ENCODE results near the genes WASL and FLNC.

- PRO-cap, 3 experiments: peak in 3 of 3 experiments; most common plus-strand start chr7:123748409 (in 1); most common minus-strand start chr7:123749001 (in 3)
- RAMPAGE, long total RNA: no peak
Observed at GRCh38 chr7:123748285-123749117, at the start of gene WASL. TSS of gene WASL (minus strand) at chr7:123749003.

GRCh38 chr7:123750256-123750657, 1.5 kb upstream of the WASL start:
- PRO-cap, 3 experiments: no peak in any of the 3 experiments
- RAMPAGE, long total RNA: no peak

- PRO-cap, 3 experiments: no peak in any of the 3 experiments
- RAMPAGE, long total RNA: no peak
Observed at GRCh38 chr7:125034062-125034398, 104.4 kb upstream of the POT1 start.

DNA sequence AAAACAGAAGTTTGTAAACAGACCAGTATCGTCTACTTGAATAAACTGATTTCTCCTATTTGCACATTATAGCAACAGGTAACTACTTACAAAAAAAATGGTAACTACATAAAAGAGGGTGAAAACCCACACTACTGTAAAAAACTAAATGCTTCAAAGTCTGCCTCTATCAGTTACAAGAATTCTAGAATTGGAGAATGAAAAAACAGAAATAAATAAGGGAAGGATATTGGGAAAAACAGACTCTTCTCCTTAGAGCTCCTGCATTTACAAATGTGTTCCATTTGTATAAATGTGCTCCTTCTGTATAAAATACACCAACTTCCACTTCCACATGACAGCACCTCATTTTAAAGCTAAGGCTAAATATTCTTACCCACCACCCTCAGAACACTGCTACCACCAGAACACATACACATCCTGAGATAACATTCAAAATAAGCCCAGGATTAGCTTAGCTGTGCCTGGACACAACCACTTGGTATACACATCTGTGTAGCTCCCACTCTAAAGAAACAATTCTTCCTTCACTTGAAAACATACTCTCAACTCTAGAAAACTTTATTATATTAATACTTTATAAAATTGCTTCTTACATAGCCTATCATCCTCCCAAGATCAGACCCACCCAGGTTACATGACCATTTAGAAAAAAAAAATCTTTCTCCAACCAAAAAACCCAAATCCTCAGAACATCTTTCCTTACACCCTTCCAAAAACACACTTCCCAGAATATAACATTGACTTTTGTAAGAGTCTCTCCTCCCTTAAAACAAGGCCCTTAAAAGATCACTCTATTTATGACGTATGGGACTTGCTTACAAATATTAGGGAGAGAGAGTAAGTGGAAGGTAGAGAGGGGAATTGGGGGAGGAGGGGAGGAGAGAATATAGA, 3.9 kb downstream of the ZNF800 start:
- PRO-cap, 3 experiments: no peak in any of the 3 experiments
- RAMPAGE, long total RNA: no peak

DNA sequence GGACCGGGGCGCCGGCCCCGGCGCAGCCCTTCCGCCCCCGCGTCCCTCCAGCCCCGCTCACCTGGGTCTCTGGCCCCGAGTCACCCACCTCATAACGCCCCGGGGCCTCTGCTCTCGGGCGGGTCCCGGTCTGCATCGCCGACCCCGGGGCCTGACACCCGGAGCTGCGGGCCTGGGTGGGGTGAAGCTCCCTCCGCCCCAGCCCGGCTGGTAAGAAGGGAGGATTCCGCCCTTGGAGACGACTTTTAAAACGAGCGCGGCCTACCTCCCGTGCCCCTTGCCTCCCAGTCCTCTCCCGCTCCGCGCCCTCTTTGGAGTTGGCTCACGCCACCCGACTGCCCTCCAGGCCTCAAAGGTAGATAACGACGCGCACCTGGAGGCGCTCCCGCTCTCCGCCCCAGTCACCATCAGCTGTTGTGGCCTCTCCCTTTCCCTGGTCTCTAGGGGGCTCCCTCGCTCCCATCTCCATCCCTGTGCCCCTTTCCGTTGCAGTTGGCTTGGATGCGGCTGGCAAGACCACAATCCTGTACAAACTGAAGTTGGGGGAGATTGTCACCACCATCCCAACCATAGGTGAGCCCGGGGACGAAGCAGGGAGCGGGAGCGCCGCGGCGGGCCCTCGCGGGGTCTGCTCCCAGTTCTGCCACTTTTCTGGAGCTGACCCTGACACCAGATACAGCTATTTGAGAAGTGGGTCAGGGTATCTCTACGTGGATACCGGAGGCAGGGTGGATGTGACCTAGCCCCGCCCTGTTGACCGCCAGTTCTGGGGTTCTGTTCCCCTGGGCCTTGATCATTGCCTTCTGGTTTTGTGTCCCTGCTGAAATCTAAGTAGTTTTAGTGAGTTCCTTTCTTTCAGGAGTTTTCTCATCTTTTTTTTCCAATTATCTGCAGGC, 628 bp downstream of the ARF5 start:
- PRO-cap, 3 experiments: peak in 3 of 3 experiments; most common plus-strand start position 558 of the sequence (in 1); most common minus-strand start position 416 of the sequence (in 2)
- RAMPAGE, long total RNA: no peak

- PRO-cap, 3 experiments: no peak in any of the 3 experiments
- RAMPAGE, long total RNA: no peak
Observed at GRCh38 chr7:128121547-128121991, 90.3 kb upstream of the LRRC4 start.

GRCh38 chr7:128400224-128400723, 9.5 kb downstream of the IMPDH1 start:
- PRO-cap, 3 experiments: no peak in any of the 3 experiments
- RAMPAGE, long total RNA: no peak

- PRO-cap, 3 experiments: no peak in any of the 3 experiments
- RAMPAGE, long total RNA: no peak
Observed at GRCh38 chr7:128829851-128830262, 349 bp upstream of the FLNC start.

GRCh38 chr7:128830263-128831161, at the start of gene FLNC:
TSS of gene FLNC (plus strand) at chr7:128830406.
- PRO-cap, 3 experiments: no peak in any of the 3 experiments
- RAMPAGE, long total RNA: no peak

- PRO-cap, 3 experiments: no peak in any of the 3 experiments
- RAMPAGE, long total RNA: no peak
Observed at GRCh38 chr7:128843055-128843581, 12.9 kb downstream of the FLNC start.

DNA sequence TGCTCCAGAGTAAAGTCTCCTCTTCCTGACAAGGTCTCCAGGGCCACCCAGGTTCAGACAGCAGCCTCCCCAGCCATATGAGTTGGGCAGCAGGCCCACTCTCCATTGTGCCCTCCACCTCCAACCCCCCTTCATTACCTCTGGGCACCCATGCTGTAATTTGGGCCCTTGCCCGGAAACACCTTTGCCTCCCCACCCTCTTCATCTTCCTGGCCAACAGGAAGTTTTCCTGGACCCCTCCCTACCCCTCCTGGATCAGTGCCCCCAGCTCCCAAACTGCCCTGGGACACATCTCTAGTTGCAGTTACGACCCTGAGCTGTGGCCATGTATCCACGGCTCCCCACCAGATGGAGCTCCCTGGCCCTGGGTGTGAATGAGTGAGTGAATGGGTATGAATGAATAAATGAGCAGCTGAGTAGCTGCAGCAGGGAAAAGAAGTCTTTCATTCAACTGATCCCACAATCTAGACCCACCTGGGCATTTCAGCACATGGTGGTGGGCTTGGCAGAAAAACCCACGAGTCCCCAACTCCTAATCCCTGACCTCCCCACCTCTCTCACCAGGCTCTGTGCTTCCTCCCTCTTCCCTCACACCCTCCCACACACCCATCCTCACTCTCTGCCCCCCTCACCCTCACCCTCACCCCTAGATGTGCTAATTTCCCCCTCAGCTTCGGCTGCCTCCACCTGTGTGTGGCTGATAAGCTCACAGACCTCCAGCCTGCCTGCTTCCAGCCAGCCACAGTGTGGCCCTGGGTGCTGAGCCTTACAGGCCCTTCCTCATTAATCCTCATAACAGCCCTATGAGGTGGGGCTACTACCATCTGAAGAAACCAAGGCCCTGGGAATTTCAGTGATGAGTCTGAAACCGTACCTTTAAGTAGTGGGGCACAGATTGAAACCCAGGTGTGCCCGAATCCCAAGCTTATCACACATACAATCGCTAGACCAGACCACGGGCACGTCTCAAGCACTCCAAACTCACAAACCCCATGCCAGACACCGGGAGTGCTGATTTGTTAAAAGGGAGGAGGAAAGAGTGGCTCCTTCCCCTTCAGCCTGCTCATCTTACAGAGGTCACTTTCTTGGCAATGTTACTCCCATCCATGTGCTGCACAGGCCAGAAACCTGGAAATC, 2.4 kb upstream of the ATP6V1F start:
- PRO-cap, 3 experiments: no peak in any of the 3 experiments
- RAMPAGE, long total RNA: no peak

DNA sequence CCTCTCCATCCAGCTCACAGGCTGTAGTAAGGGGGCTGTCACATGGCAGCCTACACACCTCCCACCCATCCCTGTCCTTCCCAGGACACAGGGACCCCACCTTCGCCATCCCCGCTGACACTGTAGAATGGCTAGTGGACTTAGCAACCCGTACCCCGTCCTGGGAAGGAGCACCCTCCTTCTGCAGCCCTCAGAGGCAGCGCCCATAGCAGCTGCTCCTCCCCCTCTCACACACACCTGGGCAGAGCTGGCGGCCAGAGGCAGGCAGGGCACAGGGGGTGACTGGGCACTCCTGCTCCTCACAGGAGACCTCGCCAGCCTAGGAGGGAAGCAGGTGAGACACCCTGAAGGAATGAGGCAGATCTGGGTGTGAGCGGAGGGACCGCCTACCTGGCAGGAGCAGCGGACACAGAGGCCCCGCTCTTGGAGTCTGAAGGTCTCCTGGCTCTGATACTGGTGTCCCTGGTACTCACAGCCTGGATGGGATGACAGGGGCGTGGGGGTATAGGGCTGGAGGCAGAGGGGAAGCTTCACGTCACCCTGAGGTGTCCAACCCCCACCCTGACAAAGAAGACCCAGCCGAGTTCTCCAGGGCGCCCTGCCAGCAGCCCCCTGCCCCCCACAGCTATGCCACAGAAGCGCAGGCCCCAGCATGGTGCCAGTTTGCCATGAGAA, 17.4 kb downstream of the KCP start:
- PRO-cap, 3 experiments: no peak in any of the 3 experiments
- RAMPAGE, long total RNA: no peak

DNA sequence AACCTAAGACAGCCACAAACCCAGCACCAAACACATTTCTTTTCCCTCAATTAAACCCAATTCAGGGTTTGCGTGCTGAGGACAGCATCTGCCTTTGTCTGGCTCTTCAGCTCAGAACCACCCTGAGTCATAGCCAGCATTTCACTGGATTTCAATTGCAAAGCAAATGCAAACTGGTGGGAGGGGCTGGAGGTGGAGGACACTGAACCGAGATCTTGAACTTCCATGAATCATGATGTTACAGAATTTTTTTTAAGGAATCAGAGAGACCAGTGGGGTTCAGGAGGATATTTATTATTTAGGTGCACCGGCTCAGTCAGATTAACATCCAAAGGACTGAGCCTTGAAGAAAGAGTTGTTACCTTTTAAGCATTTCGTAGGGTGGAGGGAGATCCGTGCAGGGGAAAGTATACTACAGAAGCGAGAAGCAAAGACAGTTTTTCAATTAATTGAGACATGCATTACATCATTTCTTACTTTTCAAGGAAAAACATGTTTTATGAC, 12.1 kb upstream of the TNPO3 start:
- PRO-cap, 3 experiments: no peak in any of the 3 experiments
- RAMPAGE, long total RNA: no peak

DNA sequence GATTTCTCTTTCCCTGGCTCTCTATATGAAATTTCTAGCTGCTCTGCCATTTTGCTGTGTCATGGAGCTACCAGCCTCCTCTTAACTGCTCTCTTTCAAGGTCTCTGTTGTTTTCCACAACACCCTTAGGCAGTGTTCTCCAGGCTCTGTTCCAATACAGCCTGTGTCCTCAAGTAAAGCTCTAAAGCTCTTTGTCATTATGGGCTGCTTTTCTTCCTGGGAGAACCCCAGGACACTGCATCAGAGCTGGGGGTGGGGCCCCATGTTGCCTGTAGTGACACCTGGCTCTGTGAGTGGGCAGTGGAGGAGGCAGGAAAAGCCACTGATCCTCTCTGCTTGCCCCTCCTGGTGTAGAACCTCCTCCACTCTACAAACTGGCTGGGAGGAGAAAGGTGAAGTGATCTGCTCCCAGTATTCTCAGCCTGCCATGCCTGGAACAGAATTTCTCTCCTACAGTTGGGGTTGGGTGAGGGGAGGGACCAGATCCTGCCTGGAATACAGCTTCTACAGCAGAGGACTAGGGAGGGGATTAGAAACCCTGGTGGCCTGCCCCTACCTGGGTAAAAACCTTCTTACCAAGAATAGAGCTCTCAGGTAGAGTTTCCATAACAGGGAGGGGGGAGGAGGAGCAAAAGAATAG, 33.8 kb upstream of the TSPAN33 start:
- PRO-cap, 3 experiments: no peak in any of the 3 experiments
- RAMPAGE, long total RNA: no peak

DNA sequence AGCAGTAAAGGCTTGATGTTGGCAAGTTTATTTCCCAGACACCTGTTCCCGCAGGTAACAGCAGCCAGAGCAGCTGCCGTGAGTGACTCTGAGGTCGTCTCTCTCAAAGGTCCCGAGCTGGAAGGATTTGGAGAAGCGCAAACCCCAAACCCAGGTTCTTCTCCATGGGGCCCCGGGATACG, 490 bp upstream of the SMO start:
- PRO-cap, 3 experiments: no peak in any of the 3 experiments
- RAMPAGE, long total RNA: no peak

GRCh38 chr7:129367574-129368659, 66.3 kb upstream of the STRIP2 start:
- PRO-cap, 3 experiments: peak in 1 of 3 experiments; most common plus-strand start chr7:129368104 (in 1)
- RAMPAGE, long total RNA: no peak

DNA sequence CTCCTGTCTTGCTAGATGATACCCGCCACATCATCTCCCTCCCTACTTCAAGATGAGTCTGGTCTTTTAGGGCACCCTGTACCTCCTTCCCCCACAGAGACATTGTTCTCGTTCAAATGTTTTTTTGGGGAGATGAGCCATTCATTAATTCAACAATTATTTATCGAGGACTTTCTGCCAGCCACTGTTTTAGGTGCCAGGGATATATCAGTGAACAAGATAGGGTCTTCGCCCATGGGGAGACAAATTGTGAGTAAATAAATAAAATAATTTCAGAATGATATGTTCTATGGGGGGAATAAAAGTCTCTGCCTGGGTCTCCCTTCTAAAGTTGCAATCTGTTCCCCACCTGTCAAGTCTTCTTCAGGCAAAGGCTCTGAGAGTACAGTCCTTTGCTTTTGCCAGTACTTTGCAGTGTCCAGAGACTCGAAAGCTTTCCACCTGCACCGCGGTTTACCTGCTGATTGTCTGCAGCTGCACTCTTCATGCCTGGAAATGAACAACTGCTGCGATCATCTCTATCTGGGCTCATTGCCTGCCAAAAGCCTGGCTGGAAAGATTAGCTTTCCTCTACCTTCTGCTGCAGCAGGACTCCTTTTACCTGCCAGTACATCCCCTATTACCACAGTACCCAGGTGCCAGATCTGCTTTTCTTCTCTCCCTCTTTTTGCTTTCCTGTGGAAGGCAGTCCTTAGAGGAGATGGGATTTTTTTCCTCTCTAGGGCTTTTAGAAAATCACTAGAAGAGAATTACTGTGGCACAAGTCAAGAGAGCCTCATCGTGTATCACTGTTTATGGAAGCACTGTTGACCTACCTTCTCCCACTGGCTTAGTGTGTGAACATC, 2.0 kb downstream of the STRIP2 start:
- PRO-cap, 3 experiments: peak in 1 of 3 experiments; most common minus-strand start position 470 of the sequence (in 1)
- RAMPAGE, long total RNA: no peak

GRCh38 chr7:129826592-129826928, 126.2 kb downstream of the UBE2H start:
- PRO-cap, 3 experiments: no peak in any of the 3 experiments
- RAMPAGE, long total RNA: no peak

GRCh38 chr7:129834315-129835081, 118.3 kb downstream of the UBE2H start:
- PRO-cap, 3 experiments: no peak in any of the 3 experiments
- RAMPAGE, long total RNA: no peak

GRCh38 chr7:130086014-130086628, 15.8 kb downstream of the KLHDC10 start:
- PRO-cap, 3 experiments: no peak in any of the 3 experiments
- RAMPAGE, long total RNA: no peak

All from cerebellum (tissue), 5 donors.